Gastrocnemius medialis (tissue), 3 donors: ENCODE measurements around the genes GUCY1B1 and GK3.

GRCh38 chr4:155758642-155759615, at the start of gene GUCY1B1:
Gene GUCY1B1 (plus strand): TSS chr4:155759021.
- PRO-cap, result unidirectional peak, plus-strand start at chr4:155758735; bidirectional peak, plus-strand start at chr4:155759059, minus-strand start at chr4:155758835
- RAMPAGE, long total RNA, 3 experiments, result start-site peak on the plus strand in 3 of 3 experiments, at chr4:155759034-155759071 at its widest, 22 to 50 reads per replicate

GRCh38 chr4:155883957-155884474, 17.9 kb upstream of the ASIC5 start:
- PRO-cap, result no peak
- RAMPAGE, long total RNA, 3 experiments, result no peak in any of the 3 experiments

DNA sequence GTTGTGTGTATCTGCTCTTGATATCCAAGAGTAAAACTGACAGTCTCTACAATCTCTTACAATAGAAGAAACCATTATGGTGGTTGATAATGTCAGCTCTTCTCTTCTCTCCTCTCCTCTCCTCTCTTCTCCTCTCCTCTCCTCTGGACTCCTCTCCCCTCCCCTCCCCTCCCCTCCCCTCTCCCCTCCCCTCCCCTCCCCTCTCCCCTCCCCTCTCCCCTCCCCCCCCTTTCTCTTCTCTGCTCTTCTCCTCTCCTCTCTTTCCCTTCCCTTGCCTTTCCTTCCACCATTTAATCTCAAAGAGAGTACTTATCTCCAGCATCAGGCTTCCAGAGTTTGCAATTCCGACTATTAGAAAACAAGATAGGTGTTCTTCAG, 6.2 kb downstream of the TDO2 start:
- PRO-cap, result no peak
- RAMPAGE, long total RNA, 3 experiments, result no peak in any of the 3 experiments

GRCh38 chr4:156949168-156950116, 22.2 kb downstream of the PDGFC start:
- PRO-cap, result no peak
- RAMPAGE, long total RNA, 3 experiments, result no peak in any of the 3 experiments

DNA sequence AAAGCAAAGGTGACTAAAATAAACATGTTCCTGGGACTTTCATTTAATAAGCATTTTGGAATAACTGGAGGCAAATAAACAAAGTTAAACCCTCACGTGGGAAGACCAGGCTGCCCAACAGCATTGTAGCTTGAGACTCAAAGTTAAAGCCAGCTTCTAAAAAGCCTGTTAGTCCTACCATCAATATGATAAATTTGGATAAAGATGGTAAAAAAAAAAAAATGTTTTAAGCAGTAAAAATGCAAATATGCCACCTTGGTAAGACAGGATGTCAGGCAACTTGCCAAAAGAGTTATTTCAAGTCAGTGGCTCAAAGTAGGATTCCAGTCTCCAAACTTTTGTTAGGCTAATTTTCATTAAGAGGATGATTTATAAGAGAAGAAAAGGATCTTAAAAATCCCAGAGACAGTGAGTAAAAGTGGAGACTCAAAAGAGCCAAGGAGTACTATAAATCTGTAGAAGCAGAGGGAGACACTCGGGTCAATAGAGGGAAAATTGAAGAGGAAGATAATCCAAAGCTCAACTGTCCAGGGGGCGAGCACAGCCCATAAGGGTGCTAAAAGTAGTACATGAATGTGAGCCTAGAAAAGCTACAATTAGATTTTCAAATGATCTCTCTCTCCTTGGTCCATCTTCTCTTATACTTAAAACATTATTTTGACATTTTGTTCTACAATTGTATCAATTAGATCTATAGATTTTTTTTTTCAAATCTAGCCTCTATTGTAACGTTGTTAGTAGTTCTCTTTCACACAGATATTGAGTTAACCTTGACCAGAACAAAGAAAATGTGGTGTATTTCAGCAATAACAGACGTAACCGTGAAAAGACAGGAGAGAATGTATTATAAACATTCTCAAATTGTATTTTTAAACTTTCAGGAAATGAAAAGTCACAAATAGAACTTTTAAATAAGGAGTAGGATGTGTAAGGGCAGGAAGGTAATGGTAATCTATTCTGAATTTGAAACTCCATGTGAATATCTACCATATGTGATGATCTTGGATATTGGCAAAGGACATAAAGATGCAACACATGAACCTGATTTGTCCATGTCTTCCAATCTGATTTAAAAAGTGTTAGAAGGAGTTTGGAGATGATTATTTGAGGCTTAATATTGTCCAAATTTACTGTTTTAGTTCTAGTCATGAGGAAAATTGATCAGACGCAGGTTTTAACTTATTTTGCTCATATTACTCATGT, 47.2 kb downstream of the GASK1B start:
- PRO-cap, result no peak
- RAMPAGE, long total RNA, 3 experiments, result no peak in any of the 3 experiments

DNA sequence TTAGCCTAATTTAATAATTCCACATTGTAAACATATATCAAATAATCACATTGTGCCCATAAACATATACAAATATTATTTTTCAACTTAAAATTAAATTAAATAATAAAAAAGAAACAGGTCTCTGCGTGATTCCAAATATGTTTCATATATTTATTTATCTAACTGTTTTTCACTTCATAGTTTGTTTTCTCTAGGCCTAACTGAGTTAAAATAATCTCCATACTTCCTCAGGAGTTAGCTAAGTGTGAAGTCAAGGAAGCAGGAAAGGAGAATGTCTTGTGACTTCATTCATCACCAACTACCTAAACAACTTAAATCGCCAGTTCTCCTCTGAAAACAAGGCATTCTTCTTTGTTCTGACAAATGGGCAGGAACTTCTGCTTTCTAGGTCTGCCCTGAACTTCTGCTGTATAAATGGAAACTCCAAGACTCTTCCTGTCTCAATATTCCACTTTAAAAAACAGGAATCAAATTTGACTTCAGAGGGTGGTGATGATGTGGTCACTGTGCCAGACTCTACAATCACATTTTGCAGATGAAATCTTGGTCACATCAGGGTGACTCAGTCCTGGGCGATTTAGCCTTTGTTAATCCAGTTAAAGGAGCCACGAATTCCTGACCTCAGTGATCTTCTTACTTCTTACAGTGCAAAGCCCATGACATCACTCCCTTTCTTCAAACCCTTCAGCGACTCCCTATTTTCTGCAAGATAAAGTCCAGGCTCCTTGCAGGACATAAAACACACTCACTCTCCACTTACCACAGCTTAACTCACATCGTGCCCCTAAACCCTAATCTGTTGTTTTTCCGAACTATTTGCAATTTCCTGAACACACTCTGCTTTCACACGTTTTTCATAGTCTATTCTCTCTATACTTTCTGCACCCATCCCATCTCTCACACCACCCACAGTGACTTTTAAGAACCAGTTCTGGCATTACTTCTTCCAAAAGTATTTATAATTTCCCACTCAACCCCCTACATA, 11.3 kb downstream of the GASK1B start:
- PRO-cap, result bidirectional peak, plus-strand start at position 550 of the sequence, minus-strand start at position 408 of the sequence
- RAMPAGE, long total RNA, 3 experiments, result no peak in any of the 3 experiments

GRCh38 chr4:158782538-158783396, 13.9 kb downstream of the FNIP2 start:
- PRO-cap, result no peak
- RAMPAGE, long total RNA, 3 experiments, result no peak in any of the 3 experiments

- PRO-cap, result no peak
- RAMPAGE, long total RNA, 3 experiments, result no peak in any of the 3 experiments
Observed at GRCh38 chr4:158828942-158829678, 60.3 kb downstream of the FNIP2 start.

DNA sequence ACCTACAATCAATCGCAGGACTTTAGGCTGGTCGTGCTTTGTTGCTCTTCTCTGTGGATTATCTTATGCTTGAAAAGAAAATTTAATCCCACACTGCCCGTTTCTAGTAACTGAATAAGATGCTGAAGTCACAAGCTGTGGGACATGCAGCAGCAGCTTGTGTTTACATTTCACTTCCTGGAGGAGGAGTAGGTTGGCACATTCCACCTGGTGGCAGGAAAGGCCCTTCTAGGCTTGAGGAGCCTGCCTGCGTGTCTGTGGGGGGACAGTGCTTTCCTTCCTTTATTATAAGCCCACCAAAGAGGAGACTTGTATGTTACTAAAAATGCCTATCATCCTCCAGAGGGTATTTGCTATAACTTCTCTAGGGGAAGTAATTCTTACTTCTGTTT, 127.2 kb downstream of the FNIP2 start:
- PRO-cap, result no peak
- RAMPAGE, long total RNA, 3 experiments, result no peak in any of the 3 experiments

DNA sequence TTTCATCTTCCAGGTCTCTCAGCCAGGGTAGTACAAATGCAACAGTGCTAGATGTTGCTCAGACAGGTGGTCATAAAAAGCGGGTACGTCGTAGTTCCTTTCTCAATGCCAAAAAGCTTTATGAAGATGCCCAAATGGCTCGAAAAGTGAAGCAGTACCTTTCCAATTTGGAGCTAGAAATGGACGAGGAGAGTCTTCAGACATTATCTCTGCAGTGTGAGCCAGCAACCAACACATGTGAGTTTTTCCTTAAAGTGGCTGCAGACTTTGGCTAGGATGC, 242.2 kb downstream of the RAPGEF2 start:
- PRO-cap, result no peak
- RAMPAGE, long total RNA, 3 experiments, result no peak in any of the 3 experiments

DNA sequence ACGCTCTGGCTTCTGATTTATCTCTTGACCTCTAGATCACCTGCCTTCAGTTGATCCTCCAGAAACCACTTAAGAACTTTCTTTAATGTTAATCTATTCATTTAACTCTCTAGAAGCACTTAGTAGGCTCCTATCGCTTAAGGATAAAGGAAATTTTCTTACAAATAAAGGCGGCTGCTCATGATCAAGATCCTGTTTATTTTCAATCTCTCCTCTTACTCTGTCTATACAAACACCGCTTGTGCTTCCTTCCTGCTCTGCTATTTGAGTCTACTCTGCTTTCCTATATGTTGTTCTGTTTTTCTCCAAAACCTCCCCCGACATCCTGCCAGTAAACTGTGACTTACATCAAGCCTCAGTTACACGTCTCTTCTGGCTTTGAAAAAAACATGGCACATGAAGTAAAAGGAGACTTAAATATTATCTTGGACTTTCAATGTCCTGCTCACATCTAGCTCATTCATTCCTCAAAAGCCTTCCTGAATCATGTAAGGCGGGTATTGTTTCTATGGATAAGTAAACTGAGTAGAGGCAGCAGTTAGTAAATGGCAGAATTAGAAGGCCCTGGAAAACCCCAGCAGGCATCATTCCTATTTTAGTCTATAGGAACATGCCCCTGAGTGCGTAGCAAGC, 280.0 kb downstream of the RAPGEF2 start:
- PRO-cap, result no peak
- RAMPAGE, long total RNA, 3 experiments, result no peak in any of the 3 experiments

DNA sequence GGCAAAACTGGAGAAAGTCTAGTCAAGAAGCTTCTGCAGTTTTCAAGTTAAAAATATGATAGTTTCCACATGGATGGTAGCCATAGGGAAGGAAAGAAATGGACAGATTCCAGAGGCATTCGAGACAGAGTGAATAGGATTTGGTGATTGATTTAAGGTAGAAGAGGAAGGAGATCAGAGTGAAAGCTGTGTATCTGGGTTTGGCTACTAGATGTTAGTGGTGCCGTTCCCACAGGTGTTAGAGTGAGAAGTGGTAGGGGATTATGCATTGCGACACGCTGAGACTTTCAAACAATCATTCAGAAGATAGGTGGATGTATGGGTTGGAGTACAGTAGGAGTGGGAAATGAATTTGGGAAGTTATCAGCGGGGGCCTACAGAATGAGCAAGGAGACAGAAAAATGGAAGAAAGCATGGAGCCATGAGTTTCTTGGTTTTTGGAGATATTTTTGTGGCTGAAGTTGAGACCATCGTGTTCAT, 48.8 kb downstream of the TMA16 start:
- PRO-cap, result no peak
- RAMPAGE, long total RNA, 3 experiments, result no peak in any of the 3 experiments

DNA sequence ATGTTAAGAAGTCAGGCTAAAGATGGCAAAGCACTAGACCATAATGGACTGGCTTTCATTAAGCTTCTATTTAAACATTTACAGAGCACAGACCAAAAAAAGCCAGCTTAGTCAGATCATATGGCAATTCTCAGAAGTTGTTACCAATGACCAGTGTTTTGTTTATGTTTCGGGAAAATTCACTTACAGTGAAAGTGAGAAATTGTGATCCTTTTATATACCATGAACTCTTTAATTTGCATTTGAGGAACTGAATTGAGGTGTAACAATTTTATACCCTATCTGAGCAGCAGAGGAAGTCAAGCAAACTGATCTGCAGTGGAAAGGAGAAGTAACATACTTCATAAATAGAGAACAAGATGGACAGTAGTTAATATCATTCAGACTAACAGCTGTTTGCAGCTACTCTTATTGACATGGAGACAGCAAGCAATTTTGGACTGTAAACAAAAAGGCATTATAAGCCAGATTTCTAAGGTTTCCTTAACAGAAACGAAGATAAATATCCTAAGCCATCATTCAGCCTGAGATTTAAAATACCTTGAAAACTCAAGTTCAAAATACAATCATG, 97.2 kb downstream of the TMA16 start:
- PRO-cap, result no peak
- RAMPAGE, long total RNA, 3 experiments, result no peak in any of the 3 experiments

DNA sequence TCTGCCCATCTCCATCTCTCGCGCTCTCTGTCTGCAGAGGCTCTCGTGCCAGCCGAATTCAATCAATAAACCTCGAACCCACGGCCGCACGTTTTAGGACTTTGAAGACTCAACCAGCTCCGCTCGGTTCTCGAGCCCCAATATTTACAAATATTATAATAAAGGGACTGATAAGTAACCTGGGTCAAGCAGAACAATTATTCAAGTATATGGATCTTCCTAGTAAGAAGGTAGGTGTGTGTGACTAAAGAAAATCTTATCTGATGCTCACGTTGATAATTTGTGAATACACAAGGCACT, 186.2 kb downstream of the MARCHF1 start:
- PRO-cap, result no peak
- RAMPAGE, long total RNA, 3 experiments, result no peak in any of the 3 experiments

- PRO-cap, result no peak
- RAMPAGE, long total RNA, 3 experiments, result no peak in any of the 3 experiments
Observed at GRCh38 chr4:165238346-165238972, 31.1 kb downstream of the KLHL2 start.

DNA sequence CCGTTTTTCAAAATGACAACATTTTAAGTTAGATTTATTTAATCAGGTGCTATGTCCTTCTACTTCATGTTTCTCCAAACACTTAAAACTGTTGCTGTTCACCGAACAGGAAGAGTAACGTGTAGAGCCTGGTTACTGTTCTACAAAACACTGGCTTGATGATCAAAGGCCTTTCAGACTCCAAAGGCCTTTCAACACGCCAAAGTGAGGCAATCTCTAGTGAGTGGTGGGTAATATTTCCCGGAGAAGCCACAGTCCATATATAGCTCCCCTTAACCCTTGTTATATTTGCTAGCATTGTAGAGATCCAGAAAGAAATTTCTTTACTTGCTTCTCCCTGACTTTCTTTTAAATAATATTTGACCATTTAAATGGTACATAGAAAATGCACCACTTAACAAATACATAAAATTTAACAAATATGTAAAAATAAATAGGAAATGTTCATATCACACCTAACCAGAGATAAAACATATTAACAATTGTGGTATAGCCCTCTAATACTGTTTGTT, 23.1 kb downstream of the GK3 start:
- PRO-cap, result no peak
- RAMPAGE, long total RNA, 3 experiments, result no peak in any of the 3 experiments

- PRO-cap, result no peak
- RAMPAGE, long total RNA, 3 experiments, result no peak in any of the 3 experiments
Observed at GRCh38 chr4:165279539-165279942, at the start of gene GK3. Gene GK3 (minus strand): TSS chr4:165279704.

GRCh38 chr4:165292946-165293569, 13.6 kb upstream of the GK3 start:
- PRO-cap, result no peak
- RAMPAGE, long total RNA, 3 experiments, result no peak in any of the 3 experiments

DNA sequence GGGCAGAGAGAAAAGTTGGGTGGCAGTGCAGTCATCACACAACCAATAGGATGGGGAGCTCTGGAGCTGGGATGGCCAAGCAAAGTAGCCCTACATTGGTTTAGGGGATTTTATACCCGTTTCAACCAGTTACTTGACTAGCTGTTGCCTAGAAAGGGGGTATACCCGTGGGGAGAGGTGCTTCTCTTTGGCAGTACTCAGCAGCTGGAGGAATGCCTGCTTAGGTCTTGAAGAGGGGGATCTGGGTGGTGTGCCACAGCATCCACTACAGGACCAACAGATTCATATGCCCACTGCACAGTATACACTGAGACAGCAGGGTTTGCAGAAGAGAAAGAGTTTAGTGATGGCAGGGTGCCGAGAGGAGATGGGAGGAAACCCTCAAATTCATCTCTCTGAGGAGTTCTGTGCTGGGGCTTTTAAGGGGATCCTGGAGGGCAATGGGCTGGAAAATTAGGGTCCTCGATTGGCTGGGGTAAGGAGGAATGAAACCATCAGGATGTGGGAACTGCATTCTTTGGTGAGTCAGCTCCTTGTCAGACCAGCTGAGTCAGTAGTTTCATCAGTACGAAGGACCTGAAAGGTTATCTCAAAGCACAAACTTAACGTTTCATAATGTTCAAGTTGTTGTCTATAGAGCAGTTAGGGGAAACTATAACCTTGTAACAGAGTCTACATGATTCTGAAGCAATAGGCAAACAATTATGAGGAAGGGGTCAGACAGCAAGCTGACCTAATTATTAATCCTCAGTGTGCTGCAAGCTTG, 1.8 kb upstream of the MSMO1 start:
- PRO-cap, result no peak
- RAMPAGE, long total RNA, 3 experiments, result no peak in any of the 3 experiments

DNA sequence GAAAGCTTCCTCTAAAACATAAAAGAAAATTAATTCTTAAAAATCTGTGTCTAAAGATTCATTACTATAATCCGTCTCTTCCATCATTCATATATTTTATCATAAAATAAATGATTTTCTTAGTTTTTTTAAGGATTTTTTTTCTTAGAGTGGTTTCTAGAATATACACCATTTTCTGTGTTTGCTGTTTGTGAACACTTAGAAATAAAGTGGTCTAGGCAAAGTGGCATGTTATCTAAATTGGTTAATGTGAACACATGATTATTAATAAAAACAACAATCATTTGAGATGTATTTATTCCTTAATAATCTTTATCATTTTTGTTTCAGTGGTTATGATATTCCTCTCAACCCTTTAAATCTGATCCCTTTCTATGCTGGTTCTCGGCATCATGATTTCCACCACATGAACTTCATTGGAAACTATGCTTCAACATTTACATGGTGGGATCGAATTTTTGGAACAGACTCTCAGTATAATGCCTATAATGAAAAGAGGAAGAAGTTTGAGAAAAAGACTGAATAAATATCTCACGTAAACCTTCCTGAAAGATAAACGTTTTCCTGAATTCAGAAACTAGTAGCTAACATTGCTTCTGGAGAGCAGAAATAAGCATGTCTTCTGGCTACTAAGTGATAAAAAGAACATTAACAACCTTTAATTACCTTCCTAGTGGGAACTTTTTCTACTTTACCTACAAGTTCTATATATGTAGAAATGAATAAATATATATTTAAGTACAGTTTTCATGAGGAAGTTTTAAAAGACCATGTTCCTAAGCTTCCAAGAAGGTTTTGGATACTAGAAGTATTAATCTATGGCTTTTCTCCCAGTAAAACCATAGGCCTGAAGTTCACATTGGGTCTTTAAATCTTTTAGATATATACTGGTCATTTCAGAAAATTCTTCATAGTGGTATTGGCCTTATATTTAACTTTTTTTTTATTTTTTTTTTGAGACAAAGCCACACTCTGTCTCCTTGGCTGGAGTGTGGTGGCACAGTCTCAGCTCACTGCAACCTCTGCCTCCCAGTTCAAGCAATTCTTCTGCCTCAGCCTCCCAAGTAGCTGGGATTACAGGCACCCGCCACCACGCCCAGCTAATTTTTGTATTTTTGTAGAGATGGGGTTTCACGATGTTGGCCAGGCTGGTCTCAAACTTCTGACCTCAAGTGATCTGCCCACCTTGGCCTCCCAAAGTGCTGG, 14.4 kb downstream of the MSMO1 start:
- PRO-cap, result no peak
- RAMPAGE, long total RNA, 3 experiments, result no peak in any of the 3 experiments